SK-MEL-5 (cell line): Measurements from ENCODE around the genes SARS1 and ALX3.

RAMPAGE:
- cytosol, long total RNA = no peak
- long total RNA = no peak
- nucleus, long total RNA = no peak
These were observed 20.8 kb downstream of the HENMT1 start for GRCh38 chr1:108640073-108640594.

DNA sequence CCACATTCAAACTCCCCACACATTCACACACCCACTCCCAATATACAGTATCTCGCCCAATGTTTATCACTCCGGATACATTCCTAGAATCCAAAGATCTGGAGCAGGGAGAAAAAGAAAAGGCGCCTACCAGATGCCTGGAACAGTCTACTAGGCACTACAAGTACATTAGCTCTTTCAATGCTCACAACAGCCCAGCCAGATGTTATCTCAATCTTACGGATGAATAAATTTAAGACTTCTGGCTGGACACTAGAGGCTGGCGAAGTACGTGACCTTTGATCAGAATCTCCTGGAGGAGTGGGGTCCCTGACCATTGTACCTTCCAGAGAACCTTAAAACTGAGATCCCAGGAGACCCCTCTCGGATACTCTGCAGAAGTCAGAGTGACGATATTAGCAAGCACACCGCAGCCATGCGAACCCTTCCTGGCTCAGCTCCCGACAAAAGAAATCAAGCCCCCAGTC is 460 bp upstream of the PRPF38B start:
RAMPAGE:
- cytosol, long total RNA = no peak
- long total RNA = no peak
- nucleus, long total RNA = no peak

DNA sequence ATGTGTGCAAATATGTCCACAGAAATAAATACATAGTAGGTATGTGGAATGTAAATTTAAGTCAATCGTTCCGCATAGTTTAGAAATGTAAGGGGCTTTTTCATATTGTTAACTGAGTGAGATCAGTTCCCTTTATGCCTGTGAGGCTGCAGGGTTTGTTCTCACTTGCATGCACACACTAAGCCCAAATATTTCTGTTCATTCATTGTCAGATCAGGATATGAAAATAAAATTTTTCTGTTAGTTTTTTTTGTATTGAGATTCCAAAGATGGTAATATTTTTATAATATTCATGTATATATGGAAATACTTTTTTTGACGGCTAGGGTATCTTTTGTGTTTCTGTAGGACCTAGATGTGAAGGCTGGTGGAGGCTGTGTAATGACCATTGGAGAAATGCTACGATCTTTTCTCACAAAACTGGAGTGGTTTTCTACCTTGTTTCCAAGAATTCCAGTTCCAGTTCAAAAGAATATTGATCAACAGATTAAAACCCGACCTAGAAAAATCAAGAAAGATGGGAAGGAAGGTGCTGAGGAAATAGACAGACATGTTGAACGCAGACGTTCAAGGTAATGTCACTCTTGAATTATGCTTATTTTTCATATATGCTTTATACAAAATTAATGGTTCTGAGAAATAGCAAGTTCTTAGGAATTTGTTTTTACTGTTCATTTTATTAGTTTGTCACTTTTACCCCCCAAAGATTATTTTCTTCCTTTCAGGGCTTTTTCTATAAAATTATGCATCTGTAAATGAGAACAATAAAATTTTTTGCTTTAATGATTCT is 6.3 kb downstream of the PRPF38B start:
RAMPAGE:
- cytosol, long total RNA = no peak
- long total RNA = no peak
- nucleus, long total RNA = no peak

DNA sequence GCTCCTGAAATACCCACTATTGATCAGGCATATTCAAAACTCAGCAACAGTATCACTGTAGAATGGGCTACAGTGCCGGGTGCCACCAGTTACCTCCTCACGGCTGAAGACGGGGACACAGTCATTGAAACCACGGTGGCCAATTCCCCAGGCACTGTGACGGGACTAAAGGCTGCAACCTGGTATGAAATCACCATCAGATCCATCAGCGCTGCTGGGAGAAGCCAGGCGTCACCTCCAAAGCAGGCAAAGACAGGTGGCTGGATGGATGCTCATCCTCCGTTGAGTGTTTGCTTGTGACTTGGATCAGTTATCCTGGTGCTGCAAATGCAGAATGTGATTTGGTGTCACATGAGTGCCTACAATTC is 5.1 kb downstream of the FNDC7 start:
RAMPAGE:
- cytosol, long total RNA = no peak
- long total RNA = no peak
- nucleus, long total RNA = no peak

GRCh38 chr1:108830278-108831095 is 26.4 kb downstream of the AKNAD1 start:
RAMPAGE:
- cytosol, long total RNA = no peak
- long total RNA = no peak
- nucleus, long total RNA = no peak

DNA sequence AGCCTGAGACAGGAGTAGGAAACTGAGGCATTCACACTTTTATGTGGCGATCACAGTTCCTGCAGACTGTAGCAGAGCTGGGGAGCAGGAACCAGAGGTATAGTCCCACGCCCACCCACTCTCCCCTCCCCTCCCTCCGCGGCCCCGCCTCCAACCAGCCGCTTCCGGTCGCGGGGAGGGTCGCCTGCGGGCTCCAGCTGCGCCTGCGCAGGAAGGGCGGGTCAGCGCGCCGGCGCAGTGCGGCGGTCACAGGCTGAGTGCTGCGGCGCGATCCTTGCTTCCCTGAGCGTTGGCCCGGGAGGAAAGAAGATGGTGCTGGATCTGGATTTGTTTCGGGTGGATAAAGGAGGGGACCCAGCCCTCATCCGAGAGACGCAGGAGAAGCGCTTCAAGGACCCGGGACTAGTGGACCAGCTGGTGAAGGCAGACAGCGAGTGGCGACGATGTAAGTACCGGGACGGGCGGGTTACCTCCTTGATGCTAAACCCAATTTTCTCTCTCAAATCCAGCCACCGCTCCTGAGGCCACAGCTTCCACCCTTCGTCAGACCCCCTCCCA is at the start of gene SARS1:
SARS1 (plus strand) TSS at position 235 of the 558 bp plus-strand sequence.
RAMPAGE:
- cytosol, long total RNA = start-site peak on the plus strand centred at position 251 of the sequence, 83 bp wide, 6,063 and 5,504 reads in 2 replicates
- long total RNA = start-site peak on the plus strand centred at position 242 of the sequence, 95 bp wide, 3,431 and 2,877 reads in 2 replicates
- nucleus, long total RNA = start-site peak on the plus strand centred at position 261 of the sequence, 64 bp wide, 1,835 and 638 reads in 2 replicates

DNA sequence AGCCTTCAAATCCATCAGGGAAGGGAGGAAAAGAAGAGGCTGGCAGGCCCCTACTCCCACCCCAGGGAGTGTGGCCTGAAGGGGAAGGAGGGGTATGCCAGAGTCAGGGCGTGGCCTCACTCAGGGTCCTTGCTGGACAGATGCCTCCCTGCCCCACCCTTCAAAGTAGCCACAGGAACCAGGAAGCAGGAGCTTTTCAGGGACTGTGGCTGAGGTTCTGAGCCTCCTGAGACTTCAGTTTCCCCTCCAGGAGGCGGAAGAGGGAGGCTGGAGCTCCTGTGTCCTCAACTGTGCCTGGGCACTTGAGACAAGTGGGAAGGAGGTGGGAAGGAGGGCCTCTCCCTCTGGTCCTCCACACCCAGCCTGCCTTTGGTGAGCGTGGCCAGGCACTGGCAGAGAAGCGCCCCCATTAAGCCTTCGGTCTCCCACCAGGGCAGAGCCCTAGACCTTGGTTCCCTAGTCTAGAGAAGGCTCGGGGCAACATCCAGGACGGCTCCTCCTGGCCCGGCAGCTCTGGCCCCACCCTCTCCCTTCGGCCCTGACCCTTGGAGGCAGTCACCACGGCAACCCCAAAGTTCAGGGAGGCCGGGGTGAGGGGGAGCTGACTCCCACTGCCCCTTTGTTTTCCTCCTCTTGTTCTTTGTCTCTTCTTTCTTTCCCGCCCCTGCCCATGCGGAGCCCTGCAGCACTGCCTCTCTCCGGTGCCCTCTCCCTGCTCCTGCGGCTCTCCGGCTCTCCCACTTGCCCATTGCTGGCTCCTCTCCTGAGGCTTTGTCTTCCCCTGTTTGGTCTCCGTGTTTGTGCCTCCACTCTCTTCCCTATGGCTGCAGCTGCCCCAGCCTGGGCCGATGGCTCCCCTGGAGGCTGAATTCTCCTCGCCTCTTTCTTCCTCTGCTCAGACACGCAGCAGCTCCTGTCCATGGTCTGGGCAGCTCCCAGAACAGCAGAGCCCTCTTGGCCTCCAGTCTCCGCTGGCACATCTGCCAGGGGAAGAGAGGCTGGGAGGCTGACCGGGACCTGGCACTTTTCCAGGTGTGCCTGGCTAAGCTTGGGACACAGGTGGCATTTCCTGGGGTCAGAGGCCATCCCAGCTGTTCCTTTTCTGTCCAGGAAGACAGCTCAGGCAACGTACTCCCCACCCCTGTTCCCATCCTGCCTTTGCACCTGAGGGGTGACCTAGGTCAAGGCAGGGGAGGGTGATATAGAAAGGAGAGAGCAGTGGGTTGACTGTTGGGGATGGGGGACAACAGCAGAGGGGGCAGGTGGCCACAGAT is 5.7 kb downstream of the CELSR2 start:
RAMPAGE:
- cytosol, long total RNA = no peak
- long total RNA = no peak
- nucleus, long total RNA = no peak

RAMPAGE:
- cytosol, long total RNA = no peak
- long total RNA = no peak
- nucleus, long total RNA = no peak
These were observed 9.2 kb downstream of the PSRC1 start for GRCh38 chr1:109273575-109274366.

GRCh38 chr1:109304305-109305356 is 2.2 kb downstream of the MYBPHL start:
RAMPAGE:
- cytosol, long total RNA = no peak
- long total RNA = no peak
- nucleus, long total RNA = no peak

RAMPAGE:
- cytosol, long total RNA = no peak
- long total RNA = no peak
- nucleus, long total RNA = no peak
These were observed 4.8 kb downstream of the SORT1 start for GRCh38 chr1:109392625-109393676.

GRCh38 chr1:109426499-109427116 is 360 bp upstream of the PSMA5 start:
RAMPAGE:
- cytosol, long total RNA = no peak
- long total RNA = no peak
- nucleus, long total RNA = no peak

GRCh38 chr1:109438830-109439120 is 12.5 kb upstream of the PSMA5 start:
RAMPAGE:
- cytosol, long total RNA = no peak
- long total RNA = no peak
- nucleus, long total RNA = no peak

GRCh38 chr1:109532698-109533320 is 6.9 kb upstream of the GPR61 start:
RAMPAGE:
- cytosol, long total RNA = no peak
- long total RNA = no peak
- nucleus, long total RNA = no peak

RAMPAGE:
- cytosol, long total RNA = no peak
- long total RNA = no peak
- nucleus, long total RNA = no peak
These were observed 4.4 kb upstream of the CSF1 start for GRCh38 chr1:109906235-109906716.

RAMPAGE:
- cytosol, long total RNA = no peak
- long total RNA = no peak
- nucleus, long total RNA = no peak
These were observed 6.9 kb upstream of the AHCYL1 start for GRCh38 chr1:109977702-109978060.

DNA sequence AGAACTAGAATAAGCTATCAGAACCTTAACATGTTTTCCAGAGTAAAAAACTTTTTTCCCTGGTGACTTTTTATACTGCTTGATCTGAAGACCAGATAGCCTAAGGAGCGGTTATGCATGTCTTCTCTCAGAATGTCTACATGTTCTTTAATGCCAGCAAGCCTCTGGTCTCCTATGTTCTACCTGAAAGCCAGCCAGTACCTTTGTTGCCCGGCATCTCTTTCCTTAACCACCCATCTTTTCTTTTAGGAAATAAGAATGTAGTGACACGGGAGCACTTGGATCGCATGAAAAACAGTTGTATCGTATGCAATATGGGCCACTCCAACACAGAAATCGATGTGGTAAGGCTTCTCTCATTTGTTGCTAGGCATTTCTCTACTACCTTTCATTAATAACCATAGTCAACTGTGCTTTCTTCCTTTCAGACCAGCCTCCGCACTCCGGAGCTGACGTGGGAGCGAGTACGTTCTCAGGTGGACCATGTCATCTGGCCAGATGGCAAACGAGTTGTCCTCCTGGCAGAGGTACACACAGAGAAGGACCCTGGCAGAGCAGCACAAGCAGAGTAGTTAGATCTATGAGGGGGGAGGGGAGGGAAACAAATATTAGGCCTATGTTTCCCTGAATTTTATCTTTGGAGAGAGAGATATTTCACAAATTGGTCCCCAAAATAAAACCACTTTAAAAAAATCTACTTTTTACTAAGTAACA is 16.1 kb upstream of the STRIP1 start:
RAMPAGE:
- cytosol, long total RNA = no peak
- long total RNA = no peak
- nucleus, long total RNA = no peak

RAMPAGE:
- cytosol, long total RNA = no peak
- long total RNA = no peak
- nucleus, long total RNA = no peak
These were observed 6.6 kb upstream of the STRIP1 start for GRCh38 chr1:110027890-110028169.

DNA sequence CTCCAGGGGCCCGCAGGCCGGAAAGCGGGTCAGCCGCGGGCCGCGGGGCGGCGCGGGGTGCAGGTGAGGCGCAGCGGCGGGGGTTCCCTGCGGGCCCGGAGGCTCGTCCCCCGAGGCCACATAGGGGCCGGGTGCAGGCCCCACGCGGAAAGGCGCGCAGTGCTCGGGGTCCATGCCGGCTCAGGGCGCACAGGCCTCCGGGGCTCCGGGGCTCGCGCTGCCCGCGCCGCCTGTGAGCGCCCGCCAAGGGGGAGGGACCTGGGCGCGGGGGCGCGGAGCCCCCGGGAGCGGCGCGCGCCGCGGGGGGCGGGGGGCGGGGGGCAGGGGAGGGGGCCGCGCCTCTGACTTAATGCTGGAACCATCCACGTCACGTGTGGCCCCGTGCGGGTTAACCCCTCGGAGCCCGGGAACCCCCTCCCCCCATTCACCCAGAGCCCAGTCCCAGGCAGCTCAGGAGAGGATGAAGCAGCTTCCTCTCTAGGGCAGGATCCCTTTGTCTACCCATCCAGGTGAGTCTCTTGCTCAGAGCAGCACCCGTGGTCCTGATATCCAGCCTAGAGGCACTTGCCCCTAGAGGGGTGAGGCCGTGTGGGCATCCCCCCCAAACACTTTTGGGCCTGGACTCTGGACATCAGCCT is at the start of gene ALX3:
ALX3 (minus strand) TSS at position 234 of the 638 bp plus-strand sequence.
RAMPAGE:
- cytosol, long total RNA = no peak
- long total RNA = no peak
- nucleus, long total RNA = no peak

RAMPAGE:
- cytosol, long total RNA = no peak
- long total RNA = no peak
- nucleus, long total RNA = no peak
These were observed 22.6 kb upstream of the KCNC4 start for GRCh38 chr1:110187487-110187900.

DNA sequence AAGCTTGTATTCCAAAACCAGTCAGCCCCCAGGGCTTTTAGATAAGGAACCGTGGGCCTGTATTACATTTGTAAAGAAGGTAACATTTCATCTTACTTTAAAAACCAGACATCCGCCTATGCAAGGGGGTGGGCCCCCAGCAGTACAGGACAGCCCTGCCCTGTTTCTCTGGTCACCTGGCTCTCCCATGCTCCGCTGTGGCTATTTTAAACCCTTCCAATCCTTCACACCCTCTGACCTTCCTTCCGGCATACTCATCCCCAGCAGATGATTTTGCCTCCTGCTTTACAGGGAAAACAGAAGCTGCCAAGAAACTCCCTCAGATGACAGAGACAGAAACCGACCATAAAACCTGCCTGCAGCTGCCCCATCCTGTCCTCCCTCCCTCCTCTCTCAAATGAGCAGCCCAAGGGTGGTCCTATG is 21.9 kb upstream of the KCNC4 start:
RAMPAGE:
- cytosol, long total RNA = no peak
- long total RNA = no peak
- nucleus, long total RNA = no peak